ENCODE results near the gene GLP2R.

GRCh38 chr17:8435411-8435753, 302 bp upstream of the NDEL1 start:
- RRBS, result 2% methylated on average over 7 of the region's 15 CpGs

DNA sequence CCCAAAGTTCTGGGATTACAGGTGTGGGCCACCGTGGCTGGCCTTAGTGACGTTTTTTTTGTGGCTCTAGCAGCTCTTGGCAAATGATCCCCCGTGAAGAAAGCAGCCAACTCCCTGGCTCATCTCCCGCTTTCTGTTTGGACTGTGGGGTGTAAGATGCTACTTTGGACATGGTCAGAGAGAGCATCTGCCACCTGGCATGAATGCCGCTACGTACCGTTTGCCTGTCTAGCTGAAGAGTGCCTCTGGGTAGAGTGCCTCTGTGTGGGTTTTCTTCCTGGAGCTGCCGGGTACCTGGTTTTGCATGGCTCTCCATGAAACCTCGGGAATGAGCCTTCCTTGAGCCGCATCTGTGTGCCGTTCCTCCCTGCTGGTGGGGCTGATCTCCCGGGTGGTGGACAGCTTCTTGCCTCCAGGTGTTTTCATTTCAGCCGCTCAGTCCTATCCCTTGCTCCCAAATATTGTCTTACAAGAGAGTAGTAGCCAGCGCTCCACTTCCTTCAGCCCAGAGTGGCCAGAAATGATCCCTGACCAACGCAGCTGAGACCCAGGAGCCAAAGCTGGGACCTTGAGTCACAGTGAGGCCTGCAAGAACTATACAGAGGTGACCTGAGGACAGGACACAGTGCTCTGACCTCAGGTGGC, 34.4 kb downstream of the NDEL1 start:
- RRBS, result 63% methylated on average over 3 of the region's 15 CpGs

DNA sequence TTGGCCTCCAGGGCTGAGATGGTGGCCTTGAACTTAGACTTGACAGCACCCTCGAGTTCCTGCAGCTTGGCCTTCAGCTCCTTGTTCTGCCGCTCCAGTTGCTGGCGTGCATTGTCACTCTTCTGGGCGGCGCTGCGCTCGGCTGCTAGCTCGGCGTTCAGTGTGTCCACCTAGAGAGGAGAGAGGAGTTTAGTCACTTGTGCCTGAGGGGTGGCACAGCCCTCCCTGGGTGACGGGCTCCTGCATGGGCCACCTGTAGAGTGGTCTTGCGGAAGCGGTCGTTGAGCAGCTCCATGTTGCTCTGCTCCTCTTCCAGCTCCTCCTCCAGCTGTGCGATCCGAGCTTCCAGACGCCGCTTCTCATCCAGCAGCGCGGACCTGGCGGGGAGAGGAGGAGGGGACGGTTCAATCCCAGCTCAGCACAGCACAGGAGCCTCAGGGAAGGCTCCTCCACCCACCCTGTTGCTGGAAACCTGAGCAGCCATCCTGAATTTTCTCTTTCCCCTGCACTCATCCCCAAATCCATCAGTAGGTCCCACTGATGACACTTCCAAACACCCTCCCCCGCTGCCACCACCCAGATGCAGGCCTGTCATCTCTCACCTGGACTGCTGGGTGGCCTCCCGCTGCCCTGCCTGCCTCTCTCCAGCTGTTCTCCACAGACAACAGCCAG, 44.6 kb downstream of the NDEL1 start:
- RRBS, result no CpG with 5 or more reads among the region's 23 CpGs

DNA sequence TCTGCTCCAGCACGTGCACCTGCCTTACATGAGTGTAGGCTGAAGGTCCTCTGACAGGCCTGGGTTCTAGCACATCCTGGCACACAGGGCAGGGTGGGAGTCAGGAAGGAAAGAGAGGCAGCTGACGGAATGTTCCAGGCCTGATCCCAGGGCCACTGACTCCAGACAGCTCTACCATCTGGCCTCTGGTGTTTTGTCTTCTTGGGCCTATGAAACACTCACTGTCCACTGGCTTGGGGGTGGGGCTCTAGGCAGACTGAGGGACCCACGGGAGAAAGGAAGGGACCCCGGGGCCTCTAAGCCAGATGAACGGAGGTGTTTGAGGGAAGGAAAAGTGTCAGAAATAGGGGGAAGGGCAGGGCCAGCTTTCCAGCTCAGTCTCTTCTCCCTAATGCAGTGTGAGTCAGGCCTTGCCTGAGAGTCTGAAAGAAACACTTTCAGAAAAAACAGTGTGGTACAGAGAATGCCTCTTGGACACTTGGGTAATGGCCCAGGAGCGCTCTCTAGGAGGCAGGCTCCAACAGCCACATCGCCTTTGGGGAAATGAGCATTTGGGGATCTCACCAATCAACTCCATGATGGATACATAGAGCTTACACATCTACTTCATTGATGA, 46.8 kb downstream of the NDEL1 start:
- RRBS, result no CpG with 5 or more reads among the region's 7 CpGs

GRCh38 chr17:8672869-8673161, 42.3 kb upstream of the MYH10 start:
- RRBS, result no CpG with 5 or more reads among the region's 9 CpGs

DNA sequence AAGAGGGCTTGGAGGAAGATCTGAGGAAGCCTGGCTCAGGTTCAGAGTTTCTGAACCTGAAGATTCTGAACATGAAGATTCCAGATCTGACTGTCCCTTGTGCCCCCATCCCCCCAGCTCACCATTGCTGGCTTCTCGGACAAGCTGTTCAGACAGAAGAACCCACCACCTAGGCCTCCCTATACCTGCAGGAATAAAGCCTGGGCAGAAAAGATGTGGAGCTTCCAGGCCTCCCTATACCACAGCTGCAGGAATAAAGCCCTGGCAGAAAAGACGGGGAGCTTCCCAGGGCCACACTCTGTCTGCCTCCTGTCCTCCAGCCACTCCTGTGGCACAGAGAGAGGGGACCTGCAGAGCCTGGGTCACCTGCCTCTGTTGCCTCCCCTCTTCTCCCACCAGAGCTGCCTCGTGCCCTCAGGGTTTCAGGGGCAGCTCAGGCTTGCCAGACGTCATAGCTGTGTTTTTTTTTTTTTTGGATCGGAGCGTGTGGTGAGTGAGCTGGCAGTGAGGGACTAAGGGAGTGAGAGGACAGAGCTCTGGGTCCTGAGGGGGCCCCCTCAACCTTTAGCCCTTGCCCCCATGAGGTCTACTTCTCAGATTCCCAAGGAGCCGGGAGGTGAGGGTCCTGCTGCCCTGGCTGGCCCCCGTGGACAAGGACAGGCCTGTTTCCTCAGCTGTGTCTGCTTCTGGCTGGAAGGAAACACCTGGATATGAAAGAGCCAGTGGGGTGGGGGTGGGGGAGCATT, 2.2 kb downstream of the PIK3R6 start:
- RRBS, result no CpG with 5 or more reads among the region's 8 CpGs

- RRBS, result no CpG with 5 or more reads among the region's 8 CpGs
Observed at GRCh38 chr17:8878765-8879412, 11.4 kb upstream of the PIK3R6 start.

DNA sequence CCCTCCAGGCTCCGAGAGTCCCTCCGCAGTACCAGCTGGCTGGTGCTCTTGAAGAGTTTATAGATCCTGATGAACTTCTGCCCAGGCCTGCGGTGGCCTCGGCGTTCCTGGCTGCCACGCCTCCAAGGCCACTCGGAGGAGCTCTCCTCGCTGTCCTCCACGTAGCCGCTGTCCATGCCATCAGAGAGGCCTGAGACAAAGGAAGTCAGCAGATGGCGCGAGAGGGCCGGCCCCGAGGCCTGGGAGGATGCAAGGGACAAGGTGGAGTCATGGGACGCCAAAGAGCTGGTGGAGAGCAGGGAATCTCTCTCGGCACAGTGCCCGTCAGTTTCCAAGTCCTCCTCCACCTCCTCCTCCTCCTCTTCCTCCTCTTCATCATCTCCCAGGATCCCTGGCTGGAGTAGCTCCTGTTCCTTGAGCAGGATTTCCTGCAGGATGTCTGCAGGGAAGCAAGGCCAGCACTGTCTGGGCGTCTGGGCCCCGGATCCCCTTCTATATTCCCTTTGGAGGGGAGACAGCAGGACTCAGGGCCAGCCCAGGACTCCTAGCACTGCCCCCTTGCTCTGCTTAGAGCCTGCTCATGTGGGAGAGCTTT, 21.1 kb upstream of the PIK3R6 start:
- RRBS, result no CpG with 5 or more reads among the region's 19 CpGs

- RRBS, result 63% methylated on average over 2 of the region's 12 CpGs
Observed at GRCh38 chr17:8894407-8894858, 27.0 kb upstream of the PIK3R6 start.

- RRBS, result no CpG with 5 or more reads among the region's 8 CpGs
Observed at GRCh38 chr17:8960461-8961068, 4.9 kb downstream of the PIK3R5 start.

DNA sequence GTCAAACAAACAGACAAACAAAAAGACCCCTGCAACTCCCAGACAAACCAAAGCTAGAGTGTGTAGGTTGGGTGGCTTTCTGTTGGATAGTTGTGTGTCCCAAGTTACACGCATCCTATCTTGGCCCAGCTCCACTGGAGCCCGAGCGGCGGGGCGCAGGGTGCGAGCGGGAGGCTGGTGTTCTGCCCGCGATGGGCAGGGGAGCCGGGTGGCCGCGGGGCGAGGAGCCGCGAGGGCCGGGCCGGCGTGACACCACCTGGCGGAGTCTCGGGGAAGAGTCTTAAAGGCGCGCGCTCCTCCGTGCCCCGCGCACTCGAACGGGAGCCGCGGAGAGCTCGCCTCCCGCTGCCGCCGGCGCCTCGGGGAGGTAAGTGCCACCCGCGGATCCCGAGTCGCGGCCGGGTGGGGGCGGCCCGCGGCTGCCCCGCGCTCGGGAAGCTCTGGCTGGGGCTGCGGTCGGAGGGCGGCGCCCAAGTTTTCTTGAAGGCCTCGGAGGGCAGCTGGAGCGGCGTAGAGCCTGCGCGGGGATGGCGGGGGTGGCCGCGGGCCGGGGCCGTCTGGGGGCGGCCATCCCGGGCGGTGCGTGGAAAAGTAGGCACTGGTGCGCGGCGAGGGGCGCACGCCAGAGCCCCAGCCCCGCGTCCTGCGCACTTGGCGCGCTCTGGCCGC, 18.4 kb upstream of the NTN1 start:
- RRBS, result 2% methylated on average over 28 of the region's 77 CpGs

DNA sequence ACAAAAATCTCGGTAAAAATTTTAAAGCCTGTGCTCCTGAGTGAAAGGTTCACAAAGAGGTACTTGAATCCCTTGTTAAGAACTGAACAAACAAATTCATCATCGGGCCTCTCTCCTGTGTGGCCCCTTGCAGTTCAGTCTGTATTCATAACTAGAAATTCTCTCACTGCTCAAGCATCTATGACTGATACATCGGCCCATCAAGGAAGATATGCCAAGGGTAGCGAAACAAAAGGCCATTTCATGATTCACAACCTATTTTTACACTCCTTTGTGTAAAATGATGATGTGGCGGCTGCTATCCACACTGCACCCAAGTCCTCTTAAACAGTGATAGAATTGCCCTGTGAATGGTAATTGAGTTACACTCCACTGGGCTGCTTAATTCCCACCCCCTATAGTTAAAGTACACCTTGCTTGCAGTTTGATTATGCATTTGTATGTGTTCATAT, 204.6 kb downstream of the STX8 start:
- RRBS, result no CpG with 5 or more reads among the region's 5 CpGs

DNA sequence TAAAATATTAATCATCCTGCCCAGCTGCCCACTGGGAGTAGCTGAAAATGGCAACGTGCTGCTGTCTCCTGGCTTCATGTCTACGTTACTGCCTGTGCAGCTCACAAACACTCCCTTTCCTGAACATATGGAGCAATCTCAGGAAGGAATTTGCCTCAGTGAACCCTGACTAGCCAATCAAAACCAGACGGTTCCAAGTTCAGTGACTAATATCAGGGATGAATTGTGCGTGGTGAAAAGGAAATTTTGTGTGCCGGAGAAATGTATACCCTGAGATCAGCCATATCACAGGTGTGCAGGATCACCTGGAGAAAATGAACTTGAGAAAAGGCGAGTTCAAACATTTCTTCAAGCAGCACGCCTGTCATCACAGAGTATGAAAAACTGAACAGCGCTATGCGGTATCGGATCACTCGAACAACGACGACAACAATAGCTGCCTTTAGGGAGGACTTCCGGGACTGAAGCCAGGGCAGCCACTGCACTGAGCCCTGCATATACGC, 110.3 kb downstream of the STX8 start:
- RRBS, result no CpG with 5 or more reads among the region's 15 CpGs

DNA sequence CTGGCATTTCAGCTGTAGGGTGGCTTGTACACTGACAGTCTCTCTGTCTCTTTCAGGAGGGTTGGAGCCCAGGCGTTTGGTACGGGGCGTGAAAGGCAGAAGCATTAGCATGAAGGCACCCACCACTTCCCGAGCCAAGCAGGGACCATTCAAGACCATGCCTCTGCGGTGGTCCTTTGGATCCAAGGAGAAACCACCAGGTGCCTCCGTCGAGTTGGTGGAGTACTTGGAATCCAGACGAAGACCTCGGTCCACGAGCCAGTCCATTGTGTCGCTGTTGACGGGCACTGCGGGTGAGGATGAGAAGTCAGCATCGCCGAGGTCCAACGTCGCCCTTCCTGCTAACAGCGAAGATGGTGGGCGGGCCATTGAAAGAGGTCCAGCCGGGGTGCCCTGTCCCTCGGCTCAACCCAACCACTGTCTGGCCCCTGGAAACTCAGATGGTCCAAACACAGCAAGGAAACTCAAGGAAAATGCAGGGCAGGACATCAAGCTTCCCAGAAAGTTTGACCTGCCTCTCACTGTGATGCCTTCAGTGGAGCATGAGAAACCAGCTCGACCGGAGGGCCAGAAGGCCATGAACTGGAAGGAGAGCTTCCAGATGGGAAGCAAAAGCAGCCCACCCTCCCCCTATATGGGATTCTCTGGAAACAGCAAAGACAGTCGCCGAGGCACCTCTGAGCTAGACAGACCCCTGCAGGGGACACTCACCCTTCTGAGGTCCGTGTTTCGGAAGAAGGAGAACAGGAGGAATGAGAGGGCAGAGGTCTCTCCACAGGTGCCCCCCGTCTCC, 63.3 kb downstream of the DHRS7C start:
- RRBS, result no CpG with 5 or more reads among the region's 28 CpGs

DNA sequence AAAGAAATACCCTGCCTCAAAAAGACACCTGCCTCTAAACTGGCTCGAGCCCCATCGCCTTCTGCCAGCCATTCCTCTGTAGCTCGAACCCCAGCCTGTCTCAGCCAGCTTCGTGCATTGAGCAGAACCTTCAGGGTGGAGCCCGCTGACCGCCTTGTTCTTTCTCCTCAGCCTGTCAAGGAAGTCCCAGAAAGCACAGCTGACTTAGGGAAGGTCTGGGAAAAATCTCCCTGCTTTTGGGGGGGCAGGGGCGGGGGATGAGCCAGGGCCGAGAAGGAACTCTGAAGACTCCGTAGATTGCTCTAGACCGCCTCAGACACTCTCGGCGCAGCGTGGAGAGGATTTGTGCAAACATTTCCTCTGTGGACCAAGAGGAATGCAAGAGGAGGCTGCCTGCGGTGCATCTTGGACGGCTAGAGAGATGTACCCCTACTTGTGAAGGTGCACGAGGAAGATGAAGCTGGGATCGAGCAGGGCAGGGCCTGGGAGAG, at the start of gene GLP2R:
TSS of gene GLP2R (plus strand) at position 315 of the 491 bp plus-strand sequence.
- RRBS, result no CpG with 5 or more reads among the region's 17 CpGs

- RRBS, result no CpG with 5 or more reads among the region's 11 CpGs
Observed at GRCh38 chr17:10042662-10043496, 137.8 kb upstream of the RCVRN start.

- RRBS, result 92% methylated on average over 3 of the region's 32 CpGs
Observed at GRCh38 chr17:10063462-10064644, 134.6 kb downstream of the GAS7 start.

DNA sequence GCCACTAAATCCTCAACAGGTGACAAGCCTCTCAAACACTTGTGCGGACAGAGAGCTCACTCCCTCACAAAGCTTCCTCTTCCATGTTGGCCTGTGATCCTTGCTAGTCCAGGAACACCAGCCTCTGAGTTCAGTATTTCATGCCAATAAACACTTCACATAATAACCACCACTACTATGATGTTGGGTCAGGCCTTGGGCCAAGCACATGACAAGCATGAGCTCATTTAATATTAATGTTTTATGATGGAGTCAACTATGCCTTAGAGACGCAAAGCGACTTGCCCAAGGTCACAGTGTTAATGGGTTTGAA, 129.1 kb downstream of the GAS7 start:
- RRBS, result no CpG with 5 or more reads among the region's 3 CpGs

- RRBS, result no CpG with 5 or more reads among the region's 12 CpGs
Observed at GRCh38 chr17:10114894-10115759, 83.3 kb downstream of the GAS7 start.

DNA sequence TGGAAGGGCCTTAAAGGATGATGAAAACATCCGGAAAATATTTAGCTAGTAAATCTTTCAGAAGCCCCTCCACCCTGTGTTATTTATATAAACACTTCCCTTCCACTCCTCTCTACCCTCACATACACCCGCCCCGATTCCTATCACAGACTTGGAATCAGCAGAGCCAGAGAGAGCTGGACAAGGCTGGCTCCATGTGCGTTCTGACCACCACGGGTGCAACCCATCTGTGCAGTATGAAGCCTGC, 72.7 kb downstream of the GAS7 start:
- RRBS, result 47% methylated on average over 1 of the region's 5 CpGs

Data from zone of skin (tissue), 1 donor.